Stomach (tissue), 7 donors: ENCODE results near the gene ZFYVE28.

DNA sequence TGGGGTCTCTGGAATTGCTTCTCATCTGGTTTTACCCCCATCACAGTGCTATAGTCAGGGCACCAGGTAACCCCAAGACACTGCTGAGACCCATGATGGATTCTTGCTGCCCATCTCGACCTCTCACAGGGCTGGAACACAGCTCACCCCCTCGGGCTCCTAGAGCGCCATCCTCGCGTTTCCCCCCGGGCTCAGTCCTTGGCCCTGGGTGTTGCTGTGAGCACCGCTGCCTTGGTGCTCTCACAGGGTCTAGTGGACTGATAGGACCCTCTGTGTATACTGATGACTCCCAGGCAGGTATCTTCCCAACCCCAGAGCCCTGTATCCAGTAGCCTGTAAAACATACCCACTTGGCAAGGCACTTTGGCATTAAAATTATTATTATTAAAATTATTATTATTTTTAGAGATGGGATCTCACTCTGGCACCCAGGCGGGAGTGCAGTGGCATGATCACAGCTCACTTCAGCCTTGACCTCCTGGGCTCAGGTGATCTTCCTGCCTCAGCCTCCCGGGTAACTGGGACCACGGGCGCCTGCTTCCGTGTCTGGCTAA, 8.9 kb downstream of the MAEA start:
- PRO-cap: no peak
- RAMPAGE, long total RNA, 5 experiments: no peak in any of the 5 experiments
- RRBS: no CpG with 5 or more reads among the region's 12 CpGs

DNA sequence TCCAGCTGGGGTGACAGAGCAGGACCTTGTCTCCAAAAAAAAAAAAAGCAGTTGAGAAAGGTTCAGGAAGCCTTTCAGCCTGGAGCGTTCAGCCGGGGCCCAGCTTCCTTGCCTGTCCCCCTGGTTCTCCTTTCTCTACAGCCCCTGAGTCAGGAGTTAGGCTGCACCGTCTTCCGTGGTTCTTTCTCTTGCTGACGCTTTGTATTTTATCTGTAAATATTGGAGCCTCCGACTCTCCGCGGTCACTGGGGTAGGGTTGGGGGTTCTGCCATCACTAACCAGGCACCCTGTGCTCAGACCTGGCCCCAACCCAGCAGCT, 13.7 kb upstream of the UVSSA start:
- PRO-cap: no peak
- RAMPAGE, long total RNA, 5 experiments: no peak in any of the 5 experiments
- RRBS: no CpG with 5 or more reads among the region's 8 CpGs

DNA sequence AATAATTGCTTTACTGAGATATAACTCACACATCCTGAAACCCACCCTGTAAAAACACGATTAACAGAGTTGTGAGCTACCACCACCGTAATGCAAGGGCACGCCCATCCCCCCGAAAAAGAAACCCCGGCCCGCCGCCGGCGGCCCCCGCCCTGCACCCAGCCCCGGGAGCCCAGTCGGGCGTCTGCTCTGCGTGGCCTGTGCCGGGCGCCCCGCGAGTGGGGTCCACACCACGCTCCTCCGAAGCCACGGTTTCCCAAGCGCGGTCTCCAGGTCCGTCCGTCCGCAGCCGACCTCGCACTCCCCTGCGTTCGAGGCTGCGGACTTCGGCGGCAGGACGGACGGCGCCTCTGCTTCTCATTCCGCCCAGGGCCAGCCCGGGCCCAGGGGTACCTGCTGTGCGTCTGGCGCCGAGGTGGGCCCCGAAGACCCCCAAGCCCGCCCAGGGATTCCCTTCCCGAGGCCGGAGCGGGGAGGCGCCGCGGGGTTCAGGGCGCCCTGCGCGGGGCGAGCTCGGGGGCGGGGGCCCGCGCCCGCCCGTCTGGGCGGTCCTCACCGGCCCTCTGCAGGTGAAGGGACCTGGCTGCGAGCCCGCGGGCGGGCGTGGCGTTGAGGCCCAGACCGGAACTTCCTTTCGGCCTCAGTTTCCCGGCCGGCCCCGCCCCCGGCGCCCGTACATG, 713 bp upstream of the UVSSA start:
- PRO-cap: unidirectional peak, minus-strand start at position 565 of the sequence
- RAMPAGE, long total RNA, 5 experiments: no peak in any of the 5 experiments
- RRBS: 2% methylated on average over 33 of the region's 75 CpGs

- PRO-cap: bidirectional peak, plus-strand start at chr4:1580328, minus-strand start at chr4:1580260; unidirectional peak, minus-strand start at chr4:1580464; unidirectional peak, minus-strand start at chr4:1580542
- RAMPAGE, long total RNA, 5 experiments: start-site peak on the minus strand in 1 of 5 experiments, at chr4:1580287-1580296 at its widest, 8 reads per replicate
- RRBS: 1% methylated on average over 24 of the region's 51 CpGs
These were observed 103.9 kb downstream of the FAM53A start for GRCh38 chr4:1580070-1580819.

GRCh38 chr4:1768479-1769165, 24.5 kb upstream of the FGFR3 start:
- PRO-cap: no peak
- RAMPAGE, long total RNA, 5 experiments: no peak in any of the 5 experiments
- RRBS: 10% methylated on average over 2 of the region's 23 CpGs

DNA sequence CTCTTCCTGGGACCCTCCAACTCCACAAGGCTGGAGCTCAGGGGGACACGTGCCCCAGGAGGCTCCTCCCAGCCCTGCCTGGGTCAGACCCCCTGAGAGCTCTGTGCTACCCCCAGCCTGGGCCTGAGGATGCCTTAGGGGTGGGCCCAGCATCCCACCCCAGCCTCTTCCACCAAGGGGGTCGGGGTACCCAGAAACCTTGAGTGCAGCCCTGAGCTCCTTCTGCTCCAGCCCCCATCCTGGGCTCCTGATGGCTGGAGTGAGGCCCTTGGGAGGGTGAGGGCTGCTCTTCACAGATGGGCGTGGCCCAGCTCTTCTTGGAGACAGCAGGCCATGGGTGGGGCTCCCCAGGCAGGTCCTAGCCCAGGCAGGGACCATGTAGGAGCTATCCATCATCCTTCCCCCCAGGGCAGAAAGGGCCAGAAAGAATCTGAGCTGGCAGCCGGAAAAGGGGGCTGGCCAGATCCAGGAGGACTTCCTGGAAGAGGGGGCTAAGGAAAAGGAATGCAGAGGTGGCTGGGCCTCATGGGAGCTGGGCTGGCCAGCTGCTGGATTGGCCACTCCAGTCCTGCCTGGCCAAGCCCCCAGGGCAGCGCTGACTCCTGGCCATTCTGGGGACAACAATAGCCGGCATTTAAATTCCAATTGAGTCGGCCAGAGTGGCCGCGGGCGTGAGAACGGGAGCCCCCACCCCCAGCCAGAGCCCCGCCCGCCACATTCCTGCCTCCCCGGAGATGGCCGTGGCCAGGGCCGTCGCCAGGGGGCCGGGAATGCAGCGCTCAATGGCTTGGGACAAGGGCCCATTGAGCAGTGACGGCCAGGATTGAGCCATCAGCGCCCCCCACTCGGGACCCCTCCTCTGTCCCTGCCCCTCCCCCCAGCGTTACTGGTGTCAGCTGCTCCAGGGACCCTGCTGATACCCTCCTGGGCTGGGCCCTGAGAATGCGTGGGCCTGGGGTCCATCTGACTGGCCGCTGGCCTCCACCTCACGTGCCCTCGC, 15.2 kb upstream of the FGFR3 start:
- PRO-cap: no peak
- RAMPAGE, long total RNA, 5 experiments: no peak in any of the 5 experiments
- RRBS: 18% methylated on average over 9 of the region's 27 CpGs

- PRO-cap: no peak
- RAMPAGE, long total RNA, 5 experiments: start-site peak on the plus strand in 2 of 5 experiments, at chr4:1805668-1806099 at its widest, 6 to 7 reads per replicate
- RRBS: 83% methylated on average over 12 of the region's 51 CpGs
These were observed 12.8 kb downstream of the FGFR3 start for GRCh38 chr4:1805561-1806535.

DNA sequence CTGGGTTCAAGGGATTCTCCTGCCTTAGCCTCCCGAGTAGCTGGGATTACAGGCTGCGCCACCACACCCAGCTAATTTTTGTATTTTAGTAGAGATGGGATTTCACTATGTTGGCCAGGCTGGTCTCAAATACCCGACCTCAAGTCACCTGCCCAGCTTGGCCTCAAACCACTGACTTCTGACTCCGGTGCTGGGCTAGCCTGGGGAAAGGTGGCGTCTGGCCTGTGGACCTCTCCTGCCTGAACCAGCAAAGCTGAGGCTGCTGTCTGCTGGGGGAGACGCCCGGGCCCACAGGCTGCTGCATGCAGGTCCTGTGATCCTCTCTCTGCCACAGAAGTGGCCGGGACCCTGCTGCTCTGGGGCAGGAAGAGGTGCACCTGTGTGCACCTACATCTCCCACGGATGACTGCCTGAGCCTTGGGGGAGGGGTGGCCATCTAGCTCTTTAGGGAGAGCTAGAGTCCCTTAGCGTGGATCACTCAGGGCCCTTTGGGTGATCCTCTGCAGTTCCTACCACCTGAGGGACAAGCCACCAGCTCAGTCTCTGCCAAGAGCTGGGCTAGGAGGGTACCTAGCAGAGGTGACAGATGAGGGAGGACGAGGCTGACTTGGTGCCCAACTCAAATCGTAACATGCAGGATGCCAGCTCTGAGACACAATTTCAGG, 22.7 kb downstream of the LETM1 start:
- PRO-cap: bidirectional peak, plus-strand start at position 464 of the sequence, minus-strand start at position 322 of the sequence
- RAMPAGE, long total RNA, 5 experiments: no peak in any of the 5 experiments
- RRBS: 84% methylated on average over 5 of the region's 12 CpGs

GRCh38 chr4:1964534-1965474, 44.0 kb downstream of the NELFA start:
- PRO-cap: no peak
- RAMPAGE, long total RNA, 5 experiments: start-site peak on the plus strand in 2 of 5 experiments, at chr4:1964831-1965457 at its widest, 6 to 7 reads per replicate
- RRBS: no CpG with 5 or more reads among the region's 5 CpGs

GRCh38 chr4:1991328-1992323, 17.1 kb downstream of the NELFA start:
- PRO-cap: unidirectional peak, plus-strand start at chr4:1992261
- RAMPAGE, long total RNA, 5 experiments: start-site peak on the minus strand in 2 of 5 experiments, at chr4:1991553-1992154 at its widest, 15 to 18 reads per replicate
- RRBS: 78% methylated on average over 15 of the region's 36 CpGs

- PRO-cap: no peak
- RAMPAGE, long total RNA, 5 experiments: no peak in any of the 5 experiments
- RRBS: 3% methylated on average over 13 of the region's 45 CpGs
These were observed 822 bp downstream of the NELFA start for GRCh38 chr4:2007857-2008446.

DNA sequence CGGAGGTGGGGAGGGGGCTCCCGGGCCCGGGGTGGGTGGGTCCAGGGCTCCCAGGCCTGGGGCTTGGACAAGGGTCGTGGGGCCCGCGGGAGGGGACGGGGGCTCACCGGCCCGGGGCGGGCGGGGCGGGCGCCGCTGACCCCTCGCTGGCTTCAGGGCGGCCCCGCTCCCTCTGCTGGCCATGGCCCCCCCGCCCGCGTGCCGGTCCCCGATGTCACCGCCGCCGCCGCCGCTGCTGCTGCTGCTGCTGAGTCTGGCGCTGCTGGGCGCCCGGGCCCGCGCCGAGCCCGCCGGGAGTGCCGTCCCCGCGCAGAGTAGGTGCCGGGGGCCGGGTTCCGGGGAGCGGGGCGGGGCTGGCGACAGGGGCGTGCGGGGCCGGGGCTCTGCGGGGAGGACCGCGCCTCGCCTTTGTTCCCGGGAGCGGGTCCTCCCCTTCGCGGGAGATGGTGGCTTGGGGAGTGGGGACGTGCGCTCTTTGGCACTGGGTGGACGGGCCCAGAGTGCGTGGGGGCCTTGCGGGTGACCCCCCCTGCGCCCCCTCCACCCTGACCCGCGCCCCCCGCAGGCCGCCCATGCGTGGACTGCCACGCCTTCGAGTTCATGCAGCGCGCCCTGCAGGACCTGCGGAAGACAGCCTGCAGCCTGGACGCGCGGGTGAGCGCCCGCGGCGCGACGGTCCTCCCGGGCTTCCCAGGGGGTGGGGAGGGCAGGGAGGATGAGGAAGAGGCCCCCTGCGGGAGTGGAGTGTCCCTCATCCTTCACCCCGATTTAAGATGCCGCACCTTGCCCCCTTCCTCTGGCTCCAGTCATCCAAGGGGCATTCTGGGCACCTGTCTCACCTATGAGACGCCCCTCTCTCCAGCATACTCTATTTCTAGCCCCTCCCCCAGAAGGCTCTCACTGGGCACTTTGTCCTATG, 635 bp downstream of the C4orf48 start:
- PRO-cap: unidirectional peak, minus-strand start at position 255 of the sequence; bidirectional peak, plus-strand start at position 365 of the sequence, minus-strand start at position 255 of the sequence
- RAMPAGE, long total RNA, 5 experiments: no peak in any of the 5 experiments
- RRBS: 3% methylated on average over 32 of the region's 85 CpGs

DNA sequence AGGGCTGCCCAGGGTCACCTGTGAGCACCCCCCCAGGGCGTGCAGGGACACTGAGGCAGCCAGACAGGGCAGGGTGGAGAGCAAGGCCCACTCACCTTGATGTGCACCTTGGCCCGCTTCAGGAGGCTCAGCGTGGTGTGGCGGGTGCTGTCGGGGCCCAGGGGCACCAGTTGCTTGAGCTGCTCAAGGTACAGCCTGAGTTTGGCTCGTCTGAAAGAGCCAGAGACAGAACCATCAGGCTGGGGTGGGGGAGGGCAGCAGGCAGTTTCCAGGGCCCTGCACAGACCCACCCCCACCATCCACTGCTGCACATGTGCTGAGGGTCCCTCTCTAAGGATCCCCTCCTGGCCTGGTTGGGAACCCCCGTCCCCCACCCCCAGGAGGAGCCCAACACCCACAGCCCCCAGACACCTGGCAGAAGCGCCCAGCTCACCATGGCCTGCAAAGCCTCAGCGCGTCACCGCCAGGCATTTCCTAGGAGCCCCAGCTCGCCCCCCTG, 9.5 kb downstream of the MXD4 start:
- PRO-cap: no peak
- RAMPAGE, long total RNA, 5 experiments: start-site peak on the minus strand in 3 of 5 experiments, centred at positions 110 to 224 of the sequence, 9 to 20 reads per replicate
- RRBS: no CpG with 5 or more reads among the region's 12 CpGs

DNA sequence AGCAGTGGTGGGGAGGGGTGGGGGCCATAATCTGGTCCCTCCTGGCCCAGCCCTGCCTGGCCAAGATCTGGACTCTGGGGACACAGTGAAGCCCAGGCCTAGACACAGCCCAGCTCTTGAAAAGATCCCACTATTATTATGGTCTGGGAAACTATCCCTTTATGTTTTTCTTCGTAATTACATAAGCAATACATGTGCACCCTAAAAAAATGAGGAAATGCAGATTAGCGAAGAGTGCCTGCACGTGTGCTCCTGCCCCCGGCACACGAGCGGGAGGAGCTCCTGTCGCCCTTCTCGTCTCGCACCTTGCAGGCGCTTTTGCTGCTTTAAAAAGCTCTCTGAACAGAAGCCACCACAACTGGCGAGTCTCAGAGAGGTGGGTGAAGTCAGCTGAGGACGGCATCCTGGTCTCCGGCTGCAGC, 28.9 kb upstream of the MXD4 start:
- PRO-cap: no peak
- RAMPAGE, long total RNA, 5 experiments: no peak in any of the 5 experiments
- RRBS: no CpG with 5 or more reads among the region's 13 CpGs

DNA sequence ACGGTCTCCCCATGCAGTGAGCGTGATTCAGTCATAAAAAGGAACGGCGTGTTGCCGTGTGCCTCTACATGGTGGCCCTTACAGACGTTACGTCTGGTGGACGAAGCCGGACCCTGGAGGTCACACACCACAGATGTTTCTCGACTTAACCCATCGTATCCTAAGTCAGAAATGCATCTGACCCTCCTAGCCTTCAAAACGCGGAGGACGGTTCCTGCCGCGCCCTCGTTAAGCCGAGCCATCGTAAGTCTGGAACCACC, 40.8 kb upstream of the MXD4 start:
- PRO-cap: unidirectional peak, plus-strand start at position 196 of the sequence
- RAMPAGE, long total RNA, 5 experiments: no peak in any of the 5 experiments
- RRBS: no CpG with 5 or more reads among the region's 19 CpGs

DNA sequence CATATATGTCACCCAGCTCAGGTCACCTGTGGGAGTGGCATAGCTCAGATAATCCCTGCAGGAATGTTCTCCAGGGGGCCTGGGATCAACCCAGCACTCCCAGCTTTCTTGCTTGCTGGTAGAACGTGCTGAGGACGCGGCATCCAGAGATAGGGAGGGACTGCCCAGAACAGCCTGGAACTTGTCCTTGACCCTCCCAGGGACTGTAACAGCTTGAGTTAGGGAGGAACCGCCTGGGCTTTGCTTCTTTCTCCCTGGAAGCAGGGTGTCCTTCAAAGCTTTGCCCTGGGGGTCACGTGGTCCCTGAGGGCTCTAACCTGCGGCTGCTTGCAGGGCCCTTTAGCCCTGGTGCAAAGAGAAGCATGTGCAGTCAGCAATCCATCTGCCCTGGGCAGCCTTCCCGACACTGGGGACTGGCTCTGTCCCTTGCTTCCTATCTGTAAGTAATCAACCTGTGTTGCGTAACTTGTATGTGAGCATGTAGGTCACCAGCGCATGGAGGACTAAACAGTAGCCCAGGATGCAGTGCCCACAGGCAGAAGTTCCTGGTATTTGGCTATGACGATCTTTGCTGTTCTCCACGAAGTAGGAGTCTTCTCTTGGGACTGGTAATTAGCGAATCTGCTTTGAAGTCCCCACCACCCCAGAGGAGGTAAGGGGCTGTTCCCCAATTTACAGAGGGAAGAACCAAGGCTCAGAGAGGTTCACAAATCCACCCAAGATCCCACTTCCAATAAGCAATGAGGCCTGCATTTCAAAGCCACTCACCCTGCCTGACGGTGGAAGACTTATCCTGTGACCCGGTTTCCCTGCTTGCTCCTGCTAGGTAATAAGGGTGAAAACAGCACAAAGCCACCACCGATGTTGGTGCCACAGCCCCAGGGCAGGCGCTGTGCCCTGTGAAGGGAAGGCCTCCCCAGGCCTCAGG, 55.0 kb downstream of the ZFYVE28 start:
- PRO-cap: no peak
- RAMPAGE, long total RNA, 5 experiments: no peak in any of the 5 experiments
- RRBS: no CpG with 5 or more reads among the region's 16 CpGs

DNA sequence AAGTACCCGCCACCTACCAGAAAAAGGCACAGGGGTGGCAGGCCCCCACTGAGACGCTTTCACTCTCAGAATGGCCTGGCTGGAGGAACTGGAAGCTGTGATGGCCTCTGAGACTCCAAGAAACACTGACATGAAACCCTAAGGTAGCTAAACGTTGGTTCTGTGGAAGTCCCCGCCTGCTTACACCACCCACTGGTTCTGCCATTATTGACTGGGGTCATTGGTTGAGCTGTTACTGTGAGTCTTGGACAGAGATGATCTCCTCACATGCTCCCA, 6.4 kb downstream of the ZFYVE28 start:
- PRO-cap: no peak
- RAMPAGE, long total RNA, 5 experiments: no peak in any of the 5 experiments
- RRBS: no CpG with 5 or more reads among the region's 4 CpGs

DNA sequence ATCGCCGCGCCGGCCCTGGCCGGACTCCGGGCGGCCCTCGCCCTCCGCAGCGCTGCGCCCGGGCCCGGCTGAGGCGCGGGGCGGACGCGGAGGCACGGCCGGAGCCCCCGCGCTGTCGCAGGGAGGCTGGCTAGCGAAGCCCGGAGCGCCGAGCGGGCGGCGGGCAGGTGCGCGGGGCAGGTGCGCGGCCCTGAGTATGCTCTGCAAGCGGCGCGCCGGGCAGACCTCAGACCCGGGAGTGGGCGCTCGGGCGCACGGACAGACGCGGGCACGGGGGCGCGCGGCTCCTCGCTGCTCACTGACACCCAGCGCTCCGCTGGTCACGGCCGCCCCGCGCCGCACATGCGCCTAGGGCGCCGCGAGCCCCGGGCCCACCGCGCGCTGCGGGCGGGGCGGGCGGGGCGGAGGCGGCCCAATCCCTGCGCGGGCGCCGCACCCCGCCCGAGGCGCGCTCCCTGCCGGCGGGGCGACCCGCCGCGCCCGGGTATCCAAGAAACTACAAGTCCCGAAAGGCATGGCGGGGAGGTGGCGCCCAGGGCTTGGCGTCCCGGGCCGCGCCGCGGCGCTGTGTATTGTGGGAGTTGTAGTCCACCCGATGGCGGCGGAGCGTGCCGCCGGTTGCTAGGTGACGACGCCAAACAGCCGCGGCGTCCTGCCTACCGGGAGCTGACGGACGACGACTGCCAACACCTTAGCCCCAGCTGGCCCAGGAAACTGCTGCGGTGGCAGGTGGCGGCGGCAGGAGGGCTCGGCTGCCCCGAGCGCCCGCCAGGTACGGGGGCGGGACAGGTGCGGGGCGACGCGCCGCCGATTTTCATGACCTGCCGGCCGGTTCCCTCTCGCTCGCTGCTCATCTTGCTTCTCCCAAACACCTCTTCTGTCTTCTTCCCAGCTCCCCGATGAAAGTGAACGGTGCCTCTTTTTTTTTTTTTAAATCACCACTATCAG, at the start of gene ZFYVE28:
TSS of gene ZFYVE28 (minus strand) at position 324 of the 948 bp plus-strand sequence.
- PRO-cap: bidirectional peak, plus-strand start at position 709 of the sequence, minus-strand start at position 324 of the sequence
- RAMPAGE, long total RNA, 5 experiments: start-site peak on the minus strand in 1 of 5 experiments, centred at position 180 of the sequence, 11 reads per replicate
- RRBS: 1% methylated on average over 68 of the region's 132 CpGs

DNA sequence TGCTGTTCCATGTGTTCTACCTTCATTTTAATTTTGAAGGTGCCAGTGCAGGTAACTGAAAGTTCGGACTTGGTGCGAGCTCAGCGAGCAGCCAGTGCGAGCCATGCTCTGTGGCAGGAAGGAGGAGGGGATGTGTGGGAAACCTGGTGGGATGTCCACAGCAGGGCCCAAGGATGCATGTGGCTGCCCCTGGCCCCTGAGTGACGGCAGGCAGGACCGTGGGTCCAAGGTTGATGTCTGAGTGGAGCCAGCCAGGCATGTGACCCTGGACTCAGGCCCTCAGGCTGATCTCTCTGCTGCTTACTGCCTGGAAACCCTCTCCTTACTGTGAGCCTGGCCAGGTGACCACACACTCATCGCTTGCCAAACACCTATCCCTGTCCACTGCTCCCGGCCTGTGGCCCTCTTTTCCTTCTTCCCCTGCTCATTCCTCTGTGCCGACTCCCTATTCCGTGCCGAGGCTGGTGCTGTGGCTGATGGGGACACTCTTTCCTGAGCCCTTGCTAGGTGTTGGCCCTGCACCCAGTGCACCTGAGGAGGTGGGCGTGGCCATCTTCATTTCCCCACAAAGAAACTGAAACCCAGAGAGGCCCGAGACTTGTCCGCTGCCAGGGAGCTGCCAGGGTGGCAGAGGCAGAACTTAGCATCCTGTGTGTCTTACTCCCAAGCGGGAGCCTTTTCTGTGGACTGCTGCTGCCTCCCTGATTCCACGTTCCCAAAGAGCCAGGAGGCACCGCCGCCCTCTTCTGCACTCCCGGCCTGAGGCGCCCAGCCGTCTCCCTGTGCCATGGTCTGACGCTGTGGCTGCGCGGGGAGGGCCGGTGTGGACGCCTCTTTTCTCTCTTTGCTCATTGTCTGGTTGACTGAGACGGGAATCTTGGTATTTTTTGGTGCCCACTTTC, 11.3 kb upstream of the RNF4 start:
- PRO-cap: no peak
- RAMPAGE, long total RNA, 5 experiments: no peak in any of the 5 experiments
- RRBS: 33% methylated on average over 7 of the region's 27 CpGs

- PRO-cap: no peak
- RAMPAGE, long total RNA, 5 experiments: no peak in any of the 5 experiments
- RRBS: no CpG with 5 or more reads among the region's 4 CpGs
These were observed 31.3 kb downstream of the RNF4 start for GRCh38 chr4:2500231-2500634.